Mammary microvascular endothelial cell (primary cell): ENCODE measurements around the gene TEAD4.

- RAMPAGE, long total RNA: no peak
Observed at GRCh38 chr12:2944203-2944960, 14.8 kb upstream of the TEAD4 start.

- RAMPAGE, long total RNA: no peak
Observed at GRCh38 chr12:2958215-2958786, 896 bp upstream of the TEAD4 start.

- RAMPAGE, long total RNA: no peak
Observed at GRCh38 chr12:2958787-2959483, at the start of gene TEAD4. TSS of gene TEAD4 (plus strand) at chr12:2959397.

- RAMPAGE, long total RNA: no peak
Observed at GRCh38 chr12:3020682-3021267, 56.4 kb upstream of the TSPAN9 start.

DNA sequence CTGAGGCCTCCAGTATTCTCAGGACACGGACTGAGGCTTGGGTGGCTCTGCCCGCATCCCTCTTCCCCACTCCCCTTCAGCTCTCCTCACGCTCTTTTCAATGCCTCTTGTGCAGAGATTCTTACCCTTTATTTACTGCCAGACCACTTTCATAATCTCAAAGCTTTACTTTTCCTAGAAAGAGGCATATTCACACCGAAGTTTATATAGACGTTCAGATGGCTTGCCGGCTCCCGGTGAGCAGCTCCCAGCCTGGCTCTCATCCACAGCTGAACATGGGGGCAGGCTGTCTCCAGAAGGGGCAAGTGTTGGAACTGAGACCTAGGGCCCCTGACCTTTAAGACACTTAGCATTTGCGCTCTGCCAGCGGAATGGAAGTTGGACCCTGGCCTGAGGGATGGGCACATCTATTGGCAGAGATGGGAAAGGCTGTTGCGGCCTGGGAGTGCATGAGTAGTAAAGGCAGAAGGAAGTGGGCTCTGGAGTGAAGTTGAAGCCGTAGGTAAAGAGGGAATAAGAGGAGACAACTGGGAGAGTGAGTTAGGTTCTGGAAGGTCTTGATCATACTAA, 54.3 kb upstream of the TSPAN9 start:
- RAMPAGE, long total RNA: no peak

- RAMPAGE, long total RNA: no peak
Observed at GRCh38 chr12:3070898-3071708, 6.1 kb upstream of the TSPAN9 start.

DNA sequence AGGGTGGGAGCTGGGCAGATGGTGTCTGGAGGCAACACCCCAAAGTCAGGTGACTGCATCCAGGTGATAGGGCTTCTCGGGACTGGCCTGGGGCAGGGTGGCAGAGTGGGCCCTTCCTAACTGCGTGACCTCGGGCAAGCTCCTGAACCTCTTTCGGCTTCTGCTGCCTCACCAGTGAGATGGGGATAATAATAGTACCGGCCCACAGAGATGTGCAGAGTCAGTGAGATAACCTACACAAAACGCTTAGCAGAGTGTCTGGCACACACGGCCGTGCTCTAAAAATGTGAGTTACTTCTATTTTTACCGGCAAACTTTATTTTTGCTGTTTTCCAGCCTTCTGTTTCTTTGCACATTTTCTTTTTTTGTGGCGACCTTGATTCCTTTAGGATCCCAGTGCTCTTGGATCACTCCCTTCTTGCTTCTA, 53.3 kb downstream of the TSPAN9 start:
- RAMPAGE, long total RNA: no peak

DNA sequence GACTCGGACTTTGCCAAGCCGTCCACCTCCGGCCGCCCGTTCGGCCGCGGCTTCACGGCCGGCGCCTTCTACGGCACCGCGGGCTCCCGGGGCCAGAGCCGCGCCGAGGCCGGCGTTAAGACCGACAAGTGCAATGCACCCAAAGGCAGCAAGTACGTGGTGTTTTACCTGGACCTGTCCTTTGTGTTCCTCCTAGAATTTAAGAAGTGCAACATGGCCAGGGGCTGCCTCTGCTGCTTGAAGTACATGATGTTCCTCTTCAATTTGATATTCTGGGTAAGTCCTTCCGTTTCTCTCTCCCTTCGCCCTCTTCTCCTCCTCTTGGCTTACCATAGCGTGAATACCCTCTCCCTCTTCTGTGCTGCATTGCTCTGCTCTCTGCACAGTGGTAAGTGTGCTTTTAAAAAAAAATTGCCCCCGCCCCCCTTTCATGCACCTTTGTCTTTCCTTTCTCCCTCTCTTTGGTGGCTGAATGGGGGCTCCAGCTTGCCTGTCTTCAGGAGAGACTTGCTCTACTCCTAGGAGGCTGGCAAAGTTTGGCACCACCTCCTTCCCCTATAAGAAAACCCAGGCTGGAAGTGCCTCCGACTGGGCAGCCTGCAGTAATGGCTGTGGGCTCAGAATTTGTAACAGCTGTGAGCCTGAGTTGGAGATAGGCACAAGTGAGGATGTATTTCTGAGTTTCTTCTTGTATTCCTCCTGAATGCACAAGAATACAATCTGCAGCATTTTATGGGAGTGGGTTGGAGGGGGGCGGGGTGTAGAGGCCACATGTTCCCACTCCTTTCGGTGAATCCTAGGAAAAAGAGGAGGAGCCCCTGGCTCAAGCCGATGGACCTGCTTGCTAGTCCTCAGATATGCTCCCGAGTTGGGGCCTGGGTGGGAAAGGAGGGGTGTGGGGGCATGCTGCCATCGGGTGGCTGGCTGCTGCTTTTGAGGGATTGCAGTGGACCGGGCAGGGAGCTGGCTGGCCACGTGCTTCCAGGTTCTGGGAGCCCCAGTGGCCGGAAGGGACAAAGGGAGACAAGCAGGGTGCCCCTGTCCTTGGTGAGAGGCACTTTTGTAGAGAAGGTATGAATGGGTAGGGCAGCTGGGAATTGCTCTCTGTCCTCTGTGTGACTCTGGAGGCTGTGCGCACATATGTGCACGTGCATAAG, 124.2 kb downstream of the TSPAN9 start:
- RAMPAGE, long total RNA: no peak

GRCh38 chr12:3239036-3239540, 161.9 kb downstream of the TSPAN9 start:
- RAMPAGE, long total RNA: no peak

DNA sequence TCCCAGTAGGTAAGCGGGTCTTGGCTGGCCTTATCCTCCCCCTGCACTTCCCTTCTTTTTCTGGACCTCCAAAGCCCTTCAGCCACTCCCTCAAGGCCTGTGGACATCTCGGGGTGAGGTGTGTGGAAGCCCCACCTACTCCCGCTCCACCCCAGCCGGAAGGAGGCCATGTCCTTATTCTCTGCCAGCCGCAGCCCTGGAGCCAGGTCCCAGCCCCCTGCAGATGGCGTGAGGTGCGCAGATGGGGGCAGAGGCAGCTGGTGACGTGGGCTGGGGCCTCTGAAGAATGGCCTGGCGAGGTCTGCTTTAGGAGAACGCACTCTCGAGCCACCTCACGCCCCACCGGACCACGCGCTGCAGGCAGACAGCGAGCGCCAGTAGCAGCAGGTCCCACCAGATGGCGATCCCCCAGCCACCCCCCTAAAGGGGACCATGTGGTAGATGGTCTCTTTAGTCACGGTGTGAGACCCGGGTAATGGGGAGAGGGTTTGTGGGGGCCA, 167.1 kb downstream of the TSPAN9 start:
- RAMPAGE, long total RNA: no peak

DNA sequence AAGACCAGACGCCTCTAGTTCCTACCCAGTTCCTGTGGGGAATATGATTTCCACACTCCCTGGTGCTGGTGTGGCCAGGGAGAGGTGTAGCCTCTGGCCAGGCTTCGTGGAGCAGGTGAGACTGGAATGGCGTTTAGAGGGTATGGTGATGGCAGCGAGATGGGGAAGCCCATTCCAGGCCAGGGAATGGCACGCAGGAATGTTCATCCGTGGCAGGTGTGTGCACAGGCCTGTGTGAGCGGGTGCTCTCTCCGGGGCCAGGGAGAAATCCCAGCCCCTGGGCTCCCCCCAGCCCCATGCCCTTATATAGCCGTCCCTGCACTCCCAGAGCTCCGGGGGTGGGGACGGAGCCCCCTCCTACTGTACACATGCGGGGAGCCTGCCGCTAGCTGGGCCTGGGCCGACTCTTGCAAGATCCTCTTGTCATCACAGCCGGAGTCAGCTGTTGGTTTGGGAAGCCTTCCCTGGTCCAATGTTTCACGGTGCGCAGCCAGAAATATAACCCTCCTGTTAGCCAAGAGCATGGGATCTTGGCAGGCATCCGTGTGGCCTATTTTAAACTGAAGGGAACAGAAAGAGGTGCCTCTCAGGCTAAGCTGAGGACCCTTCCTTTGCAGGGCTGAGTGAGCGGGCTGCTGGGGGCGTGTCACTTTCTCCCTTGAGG, 175.1 kb downstream of the TSPAN9 start:
- RAMPAGE, long total RNA: no peak

- RAMPAGE, long total RNA: no peak
Observed at GRCh38 chr12:3264211-3264796, 187.1 kb downstream of the TSPAN9 start.

DNA sequence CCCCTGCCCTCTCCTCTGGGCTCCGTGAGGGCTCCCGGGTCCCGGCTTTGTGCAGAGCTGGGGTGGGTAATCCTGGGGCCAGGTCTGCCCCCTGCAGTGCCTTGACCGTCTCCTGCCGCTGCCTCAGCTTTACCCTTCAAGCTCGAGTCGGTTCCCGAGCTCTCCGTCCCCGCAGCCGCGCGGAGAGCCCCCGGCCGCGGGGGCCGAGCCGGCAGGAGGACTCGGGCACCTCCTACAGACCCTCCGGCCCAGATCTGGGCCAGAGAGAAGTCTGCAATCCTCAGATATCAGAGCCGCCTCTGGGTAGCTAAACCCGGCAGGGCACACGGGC, 996 bp downstream of the PRMT8 start:
- RAMPAGE, long total RNA: no peak

DNA sequence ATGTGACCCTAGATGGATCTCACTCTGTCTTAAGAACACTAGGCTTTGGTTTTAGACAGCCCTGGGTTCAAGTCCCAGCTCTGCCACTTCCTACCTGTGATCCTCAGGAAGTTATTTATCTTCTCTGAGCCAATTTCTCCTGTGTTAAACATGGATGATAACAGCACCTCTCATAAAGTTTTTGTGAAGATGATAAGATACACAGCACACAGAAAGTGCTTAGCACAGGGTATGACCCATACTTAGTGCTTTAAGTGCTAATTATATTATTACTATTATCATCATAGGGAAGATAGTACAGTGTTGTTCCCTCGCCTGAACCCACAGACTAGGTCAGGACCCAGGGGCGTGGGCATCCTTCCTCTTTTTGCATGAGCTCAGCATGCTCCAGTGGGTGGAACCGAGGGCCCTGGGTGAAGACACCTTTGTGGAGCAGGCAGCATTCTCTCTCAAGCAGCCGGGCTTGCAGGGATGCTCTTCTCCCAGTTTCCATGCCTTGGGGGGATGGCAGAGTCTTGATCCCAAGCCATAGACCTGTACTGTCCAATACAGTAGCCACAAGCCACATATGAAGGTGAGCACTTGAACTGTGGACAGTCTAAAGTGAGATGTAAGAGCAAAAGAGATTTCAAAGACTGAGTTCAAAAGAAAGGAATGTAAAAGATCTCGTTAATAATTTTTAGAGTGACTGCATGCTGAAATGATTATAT, 34.8 kb downstream of the CRACR2A start:
- RAMPAGE, long total RNA: no peak

DNA sequence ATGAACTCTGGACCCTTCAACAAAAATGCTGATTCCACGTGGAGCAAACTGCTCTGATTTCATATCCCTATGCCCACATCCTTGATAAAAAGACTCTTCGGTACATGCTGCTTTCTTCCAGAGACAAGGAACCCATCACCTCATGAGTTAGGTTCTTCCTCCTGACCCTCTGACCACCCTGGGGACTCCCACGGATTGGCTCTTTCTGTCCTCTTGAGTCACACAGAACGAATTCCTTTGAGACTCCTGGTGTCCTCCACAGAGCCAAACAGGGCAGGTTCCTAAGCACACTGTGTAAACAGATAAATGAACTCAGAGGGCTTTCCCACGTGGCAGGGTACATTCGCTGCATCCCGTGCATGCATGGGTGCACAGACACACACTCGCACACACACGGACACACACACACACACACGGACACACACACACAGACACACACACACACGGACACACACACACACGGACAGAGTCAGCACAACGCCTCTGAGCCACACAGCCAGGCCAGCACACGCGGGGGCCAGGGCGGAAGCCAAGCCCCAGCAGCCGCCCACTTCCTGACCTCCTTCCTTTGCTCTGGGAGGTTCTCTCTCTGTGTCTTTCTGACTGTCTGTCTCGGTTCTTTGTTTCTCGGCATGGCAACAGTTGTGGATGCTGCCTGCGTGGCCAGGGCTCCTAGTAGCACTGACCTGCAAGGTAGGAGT, 818 bp downstream of the CRACR2A start:
- RAMPAGE, long total RNA: no peak

DNA sequence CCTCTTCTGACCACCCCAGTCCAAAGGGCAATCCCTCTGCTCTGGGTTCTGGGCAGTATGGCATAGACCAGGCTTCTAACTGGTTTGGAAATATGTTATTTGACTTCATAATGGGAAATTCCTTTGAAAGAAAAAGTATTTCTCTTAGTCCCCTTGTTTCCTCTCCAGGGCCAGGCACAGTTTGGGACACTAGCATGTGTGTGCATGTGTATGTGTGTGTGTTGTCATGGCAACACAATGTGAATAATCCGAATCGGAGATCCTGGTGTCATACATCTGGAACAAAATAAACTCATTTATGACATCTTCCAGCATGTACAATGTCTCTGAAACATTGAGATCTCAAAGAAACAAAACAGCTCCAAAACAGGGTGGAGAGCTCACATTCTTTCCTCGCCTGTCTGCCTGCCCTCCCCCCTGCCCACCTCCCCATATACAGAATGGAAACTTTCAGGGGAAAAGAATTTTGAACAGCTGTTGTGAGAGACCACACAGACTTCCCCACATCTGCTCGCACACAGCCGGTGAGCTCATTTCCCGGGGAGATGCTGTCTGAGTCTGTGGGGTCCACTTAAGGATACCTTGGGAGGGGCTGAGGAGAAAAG, 55.4 kb upstream of the PARP11 start:
- RAMPAGE, long total RNA: no peak

GRCh38 chr12:4270777-4271535, 2.6 kb upstream of the CCND2 start:
- RAMPAGE, long total RNA: no peak

- RAMPAGE, long total RNA: no peak
Observed at GRCh38 chr12:4280938-4281706, 7.6 kb downstream of the CCND2 start.

- RAMPAGE, long total RNA: no peak
Observed at GRCh38 chr12:4300188-4300724, 20.8 kb upstream of the TIGAR start.

DNA sequence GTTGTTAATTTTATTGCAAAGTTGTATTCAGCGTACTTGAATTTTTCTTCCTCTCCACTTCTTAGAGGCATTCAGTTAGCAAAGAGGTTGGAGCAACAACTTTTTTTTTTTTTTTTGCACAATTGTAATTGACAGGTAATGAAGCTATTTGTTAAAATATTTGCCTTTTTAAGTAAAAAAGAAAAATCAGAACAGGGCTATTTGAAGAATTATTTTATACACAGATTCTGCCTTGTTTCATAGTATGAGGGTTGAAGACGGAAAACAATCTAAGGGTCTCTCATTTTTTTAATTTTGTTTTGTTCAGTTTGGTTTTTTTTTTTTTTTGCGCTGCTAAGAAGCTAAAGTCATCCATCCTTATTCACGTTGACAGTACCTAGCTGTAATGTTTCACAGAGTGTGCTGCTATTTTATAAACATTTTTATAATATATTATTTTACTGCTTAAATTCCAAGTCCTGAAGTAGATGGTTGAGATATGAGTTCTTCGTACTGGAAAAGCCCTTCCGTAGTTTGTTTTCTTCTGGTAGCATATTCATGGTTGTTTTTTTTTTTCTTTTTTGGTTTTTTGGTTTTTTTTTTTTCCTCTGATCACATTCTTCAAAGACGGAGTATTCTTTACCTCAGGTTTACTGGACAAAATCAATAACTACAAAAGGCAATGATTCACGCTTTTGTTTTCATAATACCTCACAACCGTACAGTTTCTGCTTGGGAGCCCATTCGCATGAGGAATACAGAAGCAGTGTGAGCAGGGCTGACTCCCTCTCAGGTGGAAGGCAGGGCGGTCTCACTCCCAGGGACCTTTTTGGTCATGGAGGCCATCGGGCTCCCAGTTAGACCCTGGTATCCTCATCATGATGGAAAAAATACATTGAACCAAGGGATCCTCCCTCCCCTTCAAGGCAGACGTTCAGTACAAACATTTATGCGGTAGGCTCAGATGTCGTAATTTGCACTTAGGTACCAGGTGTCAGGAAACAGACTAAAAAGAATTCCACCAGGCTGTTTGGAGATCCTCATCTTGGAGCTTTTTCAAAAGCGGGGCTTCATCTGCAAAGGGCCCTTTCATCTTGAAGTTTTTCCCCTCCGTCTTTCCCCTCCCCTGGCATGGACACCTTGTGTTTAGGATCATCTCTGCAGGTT, 19.3 kb upstream of the TIGAR start:
- RAMPAGE, long total RNA: no peak